Peritoneum (tissue), 1 donor: Measurements from ENCODE around the gene GSKIP.

GRCh38 chr14:95557334-95557676, 22.5 kb downstream of the GLRX5 start:
- PRO-cap: no peak

GRCh38 chr14:96097173-96097595, 58.0 kb downstream of the C14orf132 start:
- PRO-cap: no peak

- PRO-cap: no peak
Measured at GRCh38 chr14:96100133-96100533, 61.0 kb downstream of the C14orf132 start.

GRCh38 chr14:96104376-96105090, 65.4 kb downstream of the C14orf132 start:
- PRO-cap: no peak

DNA sequence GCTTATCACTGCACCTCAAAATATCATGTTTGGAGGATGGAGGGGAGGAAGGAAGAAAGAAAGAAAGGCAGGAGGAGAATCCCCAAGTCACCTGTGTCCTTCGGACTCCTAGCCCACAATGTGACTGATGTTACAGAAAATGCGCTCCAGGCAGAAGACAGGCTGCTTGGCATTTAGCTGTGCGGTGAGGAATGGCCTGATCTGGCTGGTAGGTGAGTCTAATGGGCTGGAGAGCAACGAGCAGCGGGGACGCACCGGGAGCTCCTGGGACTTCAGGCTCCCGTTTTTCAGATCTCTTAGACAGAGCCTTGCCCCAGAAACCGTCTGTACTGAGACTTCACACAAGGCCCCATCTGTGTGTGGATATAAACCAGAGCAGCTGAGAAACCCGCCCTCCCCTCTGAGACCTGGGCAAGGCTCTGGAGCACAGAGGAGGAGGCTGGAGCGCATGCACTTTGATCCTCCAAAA, 66.4 kb downstream of the C14orf132 start:
- PRO-cap: no peak

DNA sequence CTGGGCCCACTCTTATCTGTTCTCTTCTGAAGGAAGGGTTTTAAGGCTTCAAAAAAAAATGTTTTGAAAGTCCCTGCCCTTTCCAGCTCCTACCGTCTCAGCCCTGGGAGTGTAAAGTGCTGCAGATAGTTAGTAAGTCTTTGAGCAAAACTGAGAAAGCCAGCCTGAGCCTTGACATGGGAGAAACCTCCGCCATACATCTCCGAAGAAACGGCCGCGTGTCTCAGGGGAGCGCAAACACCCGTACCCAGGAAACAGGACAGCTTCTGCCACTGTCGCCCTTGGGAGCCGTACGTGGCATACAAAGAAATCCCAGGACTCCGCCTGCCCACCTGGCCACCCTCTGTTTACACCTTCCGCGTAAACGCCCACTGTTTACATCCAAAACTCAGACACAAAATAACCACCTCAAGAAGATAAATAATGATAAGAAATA, 541 bp upstream of the BDKRB2 start:
- PRO-cap: no peak

DNA sequence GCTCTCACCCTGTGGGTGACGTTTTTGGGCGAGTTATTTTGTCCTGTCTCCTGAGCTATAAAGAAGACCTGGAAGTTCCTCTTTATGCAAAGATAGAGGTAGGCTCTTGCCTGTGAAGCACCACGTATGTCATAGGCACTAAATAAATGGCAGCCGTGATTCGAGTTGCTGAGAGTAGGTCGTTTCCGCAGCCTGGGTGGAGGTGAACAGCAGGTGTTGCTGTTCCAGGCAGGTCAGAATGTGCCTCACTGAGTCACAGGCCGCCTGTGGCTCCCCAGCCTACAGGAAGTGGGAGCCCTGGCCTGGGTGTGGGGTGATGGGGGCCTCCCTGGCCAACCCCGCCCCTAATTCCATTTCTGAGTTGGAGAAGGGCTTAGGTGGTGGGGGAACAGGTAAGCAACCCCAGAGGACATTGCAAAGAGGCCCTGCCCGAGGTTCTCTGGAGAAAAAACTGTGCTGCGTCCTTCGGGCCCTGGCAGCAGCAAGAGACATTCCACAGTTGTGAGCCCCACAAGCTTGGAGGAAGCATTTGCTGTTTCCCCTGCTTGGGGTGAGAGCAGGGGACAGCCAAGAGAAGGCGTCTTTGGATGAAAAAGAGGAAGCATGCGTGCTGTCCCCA, 1.1 kb downstream of the BDKRB2 start:
- PRO-cap: no peak

- PRO-cap: bidirectional peak, plus-strand start at chr14:96363526, minus-strand start at chr14:96363341
Measured at GRCh38 chr14:96363440-96363609, at the start of gene GSKIP. Gene GSKIP (plus strand): TSS chr14:96363526.

DNA sequence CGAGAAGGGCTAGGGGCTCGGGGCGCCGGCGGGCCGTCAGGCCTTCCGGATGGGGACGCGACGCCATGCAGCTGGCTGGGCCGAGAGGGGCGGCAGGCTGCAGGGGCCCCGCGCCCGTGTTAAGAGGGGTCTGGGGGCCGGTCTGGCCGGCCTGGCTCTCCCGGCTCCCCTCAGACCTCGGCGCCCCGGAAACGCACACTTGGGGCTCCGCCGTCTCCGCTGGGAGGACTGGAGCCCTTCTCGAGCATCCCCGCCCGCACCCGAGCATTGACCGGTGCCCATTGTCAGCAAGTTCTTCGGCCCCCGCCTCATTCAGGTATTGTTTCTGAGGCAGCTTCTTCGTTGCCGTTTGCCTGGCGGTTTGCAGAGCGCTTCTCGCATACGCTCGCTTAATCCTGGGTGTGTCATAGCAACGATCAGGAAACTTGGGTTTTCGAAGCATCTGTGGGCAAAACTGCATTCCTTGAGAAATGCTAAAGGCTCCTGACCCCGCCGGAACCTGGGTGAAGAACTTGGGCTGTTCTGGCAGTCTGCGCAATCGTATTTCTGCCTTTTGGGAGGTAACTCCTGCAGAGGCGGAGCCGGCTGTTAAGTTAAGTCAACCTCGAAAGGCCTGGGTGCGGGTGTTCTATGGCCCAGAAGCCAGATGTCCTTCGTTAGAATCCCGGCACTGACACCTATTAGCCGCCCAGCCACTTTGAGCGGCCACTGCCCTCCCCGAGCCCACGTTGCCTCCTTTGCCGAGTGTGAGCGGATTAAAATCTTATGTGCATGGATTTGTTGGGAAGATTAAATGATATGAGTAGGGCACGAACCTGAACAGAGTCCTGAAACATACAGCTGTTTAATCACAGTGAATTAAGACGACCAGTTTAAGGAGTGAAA, 526 bp downstream of the GSKIP start:
- PRO-cap: no peak

GRCh38 chr14:96391154-96391686, 708 bp upstream of the AK7 start:
- PRO-cap: no peak

GRCh38 chr14:97977640-97978353, 1180.6 kb downstream of the VRK1 start:
- PRO-cap: no peak

DNA sequence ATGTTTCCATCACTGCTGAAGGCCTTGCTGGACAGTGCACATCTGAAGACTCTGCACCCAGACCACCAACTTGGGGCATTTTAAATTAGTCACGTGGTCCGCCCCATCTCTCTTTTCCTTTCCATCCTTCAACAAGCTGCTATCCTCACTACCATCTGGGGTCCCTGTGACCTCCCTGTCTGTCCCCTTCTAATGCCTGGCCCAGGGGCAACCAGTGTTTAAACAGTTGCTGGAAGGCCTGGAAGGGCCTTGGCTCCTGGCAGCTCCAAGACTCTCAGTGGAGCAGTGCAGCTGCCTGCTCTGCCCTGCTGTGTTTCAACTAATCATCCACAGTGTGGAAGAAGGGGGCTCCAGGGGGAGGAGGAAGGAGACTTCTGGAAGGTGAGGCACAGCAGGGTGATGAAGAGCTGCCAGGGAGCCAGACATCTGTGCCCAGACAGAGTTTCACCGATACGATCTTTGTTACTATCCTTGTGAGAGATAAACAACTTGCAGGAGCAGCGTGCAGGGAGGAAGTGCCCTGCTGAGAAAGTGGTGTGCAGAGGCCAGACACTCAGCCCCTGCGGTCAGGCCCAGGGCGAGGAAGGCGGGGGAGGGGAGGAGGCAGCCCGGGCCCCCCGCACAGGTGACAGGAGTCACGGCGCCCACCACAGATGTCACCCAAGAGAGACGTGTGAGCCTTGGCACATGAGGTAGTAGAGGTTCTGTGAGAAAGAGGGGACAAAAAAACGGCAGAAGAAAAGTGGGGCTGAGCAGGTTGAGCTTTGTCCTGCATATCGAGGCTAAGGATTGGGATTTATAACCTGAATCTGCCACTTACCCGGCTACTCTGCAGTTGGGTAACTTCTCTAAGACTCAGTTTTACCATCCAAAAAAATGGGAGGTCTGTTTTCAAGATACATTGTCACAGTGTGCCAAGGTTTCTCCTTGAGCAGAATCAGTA, 1061.8 kb downstream of the BCL11B start:
- PRO-cap: no peak

DNA sequence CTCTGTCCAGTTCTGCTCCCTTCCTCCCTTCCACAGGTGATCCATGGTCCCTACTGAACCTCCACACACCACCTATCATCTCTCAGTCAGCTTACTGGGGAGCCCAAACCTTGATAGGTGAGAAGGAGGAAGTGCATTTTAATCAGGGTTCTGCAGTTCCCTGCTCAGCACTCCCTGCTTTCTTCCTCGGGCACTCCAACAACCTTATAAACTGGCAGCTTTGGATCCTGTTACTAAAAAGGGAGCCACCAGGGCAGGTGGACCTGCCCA, 664.6 kb downstream of the BCL11B start:
- PRO-cap: no peak

- PRO-cap: no peak
Measured at GRCh38 chr14:98845066-98845490, 426.9 kb downstream of the BCL11B start.

GRCh38 chr14:99038273-99038807, 233.7 kb downstream of the BCL11B start:
- PRO-cap: no peak

GRCh38 chr14:99231869-99232579, 40.0 kb downstream of the BCL11B start:
- PRO-cap: no peak

DNA sequence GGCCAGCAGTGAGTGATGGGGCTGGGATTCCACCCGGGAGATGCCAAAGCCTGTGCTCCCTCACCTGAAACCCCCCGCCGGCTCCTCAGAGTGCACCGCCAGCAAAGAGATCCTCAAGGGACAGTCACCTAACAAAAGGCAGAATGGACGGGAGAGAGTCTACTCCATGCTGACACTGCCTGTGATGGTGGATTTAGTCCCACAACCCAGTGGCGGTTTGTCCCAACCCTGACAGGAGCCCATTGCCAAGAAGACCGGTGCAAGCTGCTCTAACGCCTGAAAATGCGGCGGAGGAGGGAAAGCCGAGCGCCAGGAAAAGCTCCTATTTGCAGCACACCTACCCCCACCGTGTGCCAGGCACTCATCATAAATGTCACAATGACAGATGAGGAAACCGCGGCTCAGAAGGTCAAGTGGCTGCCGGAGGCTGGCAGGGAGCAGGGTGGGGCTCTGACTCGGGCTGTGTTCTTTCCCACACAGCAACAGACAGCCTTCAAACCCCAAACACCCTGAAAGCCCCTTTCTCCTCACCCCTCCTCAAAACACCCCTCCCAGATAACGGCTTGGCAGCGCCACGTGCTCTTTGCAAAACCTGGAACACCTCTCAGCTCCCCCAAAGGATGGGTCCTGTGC, 18.7 kb downstream of the BCL11B start:
- PRO-cap: no peak

- PRO-cap: no peak
Measured at GRCh38 chr14:99501606-99502188, 20.5 kb downstream of the CCNK start.

GRCh38 chr14:99522399-99523044, 41.3 kb downstream of the CCNK start:
- PRO-cap: no peak

- PRO-cap: no peak
Measured at GRCh38 chr14:99524106-99524433, 42.9 kb downstream of the CCNK start.